ENCODE results near the genes GDNF and RICTOR.

- PRO-cap, 2 experiments, result no peak in any of the 2 experiments
Observed at GRCh38 chr5:36611481-36612112, 5.2 kb downstream of the SLC1A3 start.

GRCh38 chr5:36618985-36619143, 12.5 kb downstream of the SLC1A3 start:
- PRO-cap, 2 experiments, result no peak in any of the 2 experiments

DNA sequence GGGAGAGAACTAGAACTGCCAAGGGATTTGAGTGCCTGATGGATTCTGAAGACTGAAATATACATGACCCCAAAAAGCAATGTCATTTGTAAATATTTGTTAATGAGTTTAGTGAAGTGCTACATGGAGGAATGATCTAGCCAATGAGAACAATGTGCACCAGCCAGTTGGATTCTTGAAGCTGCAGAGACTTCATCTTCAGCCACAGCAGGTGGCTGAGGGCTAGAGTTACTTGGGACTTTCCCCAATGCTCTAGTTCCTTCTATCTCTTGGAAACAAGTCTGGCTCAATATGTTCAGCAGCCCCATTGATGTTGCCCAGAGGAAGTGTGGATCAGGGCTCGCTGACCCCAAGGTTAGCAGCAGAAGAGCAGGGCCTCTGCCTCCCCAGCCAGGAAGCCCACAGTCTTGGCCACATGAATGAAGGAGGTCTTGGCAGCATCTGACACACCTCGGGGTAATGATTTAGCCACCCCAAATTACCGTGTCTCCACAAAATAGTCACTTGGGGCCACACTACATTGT, 117.5 kb downstream of the SLC1A3 start:
- PRO-cap, 2 experiments, result no peak in any of the 2 experiments

DNA sequence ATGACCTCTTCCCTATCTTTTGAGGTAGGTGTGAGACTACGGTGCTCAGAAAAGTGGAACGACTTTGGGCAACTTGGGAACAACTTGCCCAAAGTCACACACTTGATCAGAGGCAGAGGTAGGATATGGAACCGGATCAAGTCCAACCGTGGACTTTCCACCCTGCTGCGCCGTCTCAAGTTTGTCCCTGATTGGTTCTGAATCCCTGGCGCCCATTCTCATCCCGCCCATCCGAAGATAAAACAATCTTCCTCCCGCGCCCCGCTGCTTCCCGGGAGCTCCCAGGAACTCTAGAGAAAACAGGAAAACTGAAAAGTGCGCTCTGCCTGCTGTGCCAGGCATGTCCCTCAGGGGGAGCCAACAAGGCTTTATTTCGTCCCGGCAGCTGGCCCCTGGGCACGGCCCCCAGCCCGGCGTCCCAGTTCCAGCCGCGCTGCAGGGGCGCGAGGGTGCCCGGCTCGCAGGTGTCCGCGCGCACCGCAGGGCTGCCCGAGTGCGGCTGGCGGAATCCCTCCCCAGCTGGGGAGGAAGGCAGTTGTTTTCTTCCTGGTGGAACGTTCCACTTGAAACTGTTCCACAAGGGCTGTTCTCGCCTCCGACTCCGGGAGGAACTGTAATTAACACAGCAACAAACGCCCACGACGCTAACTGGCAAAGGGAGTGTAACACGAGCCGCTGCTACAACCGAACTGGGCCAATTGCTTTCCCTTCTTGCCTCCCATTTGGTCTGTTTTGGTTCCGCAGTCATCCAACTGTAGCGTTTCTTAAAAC, 132.0 kb upstream of the NIPBL start:
- PRO-cap, 2 experiments, result peak in 2 of 2 experiments; most common plus-strand start position 421 of the sequence (in 1); most common minus-strand start position 169 of the sequence (in 1)

DNA sequence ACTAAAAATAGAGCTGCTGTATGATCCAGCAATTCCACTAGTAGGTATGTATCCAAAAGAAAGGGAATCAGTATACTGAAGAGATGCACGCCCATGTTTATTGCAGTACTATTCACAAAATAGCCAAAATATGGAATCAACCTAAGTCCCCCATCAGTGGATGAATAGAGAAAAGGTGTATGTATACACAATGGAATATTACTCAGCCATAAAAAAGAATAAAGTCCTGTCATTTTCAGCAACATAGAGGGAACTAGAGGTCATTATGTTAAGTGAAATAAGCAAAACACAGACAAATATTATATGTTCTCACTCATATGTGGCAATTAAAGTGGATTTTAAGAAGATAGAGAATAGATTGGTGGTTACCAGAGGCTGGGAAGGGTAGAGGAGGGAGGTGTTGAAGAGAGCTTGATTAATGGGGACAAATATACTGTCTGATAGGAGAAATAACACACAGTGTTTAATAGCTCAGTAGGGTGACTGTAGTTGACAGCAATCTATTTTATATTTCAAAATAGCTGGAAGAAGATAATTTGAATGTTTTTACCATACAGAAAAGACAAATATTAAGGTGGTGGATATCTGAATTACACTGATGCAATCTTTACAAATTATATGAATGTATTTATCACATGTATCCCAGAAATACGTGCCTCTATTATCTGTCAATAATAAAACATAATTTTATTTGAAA, 88.7 kb downstream of the NIPBL start:
- PRO-cap, 2 experiments, result no peak in any of the 2 experiments

- PRO-cap, 2 experiments, result no peak in any of the 2 experiments
Observed at GRCh38 chr5:36971635-36972279, 95.2 kb downstream of the NIPBL start.

- PRO-cap, 2 experiments, result no peak in any of the 2 experiments
Observed at GRCh38 chr5:37671973-37672646, 167.7 kb downstream of the GDNF start.

DNA sequence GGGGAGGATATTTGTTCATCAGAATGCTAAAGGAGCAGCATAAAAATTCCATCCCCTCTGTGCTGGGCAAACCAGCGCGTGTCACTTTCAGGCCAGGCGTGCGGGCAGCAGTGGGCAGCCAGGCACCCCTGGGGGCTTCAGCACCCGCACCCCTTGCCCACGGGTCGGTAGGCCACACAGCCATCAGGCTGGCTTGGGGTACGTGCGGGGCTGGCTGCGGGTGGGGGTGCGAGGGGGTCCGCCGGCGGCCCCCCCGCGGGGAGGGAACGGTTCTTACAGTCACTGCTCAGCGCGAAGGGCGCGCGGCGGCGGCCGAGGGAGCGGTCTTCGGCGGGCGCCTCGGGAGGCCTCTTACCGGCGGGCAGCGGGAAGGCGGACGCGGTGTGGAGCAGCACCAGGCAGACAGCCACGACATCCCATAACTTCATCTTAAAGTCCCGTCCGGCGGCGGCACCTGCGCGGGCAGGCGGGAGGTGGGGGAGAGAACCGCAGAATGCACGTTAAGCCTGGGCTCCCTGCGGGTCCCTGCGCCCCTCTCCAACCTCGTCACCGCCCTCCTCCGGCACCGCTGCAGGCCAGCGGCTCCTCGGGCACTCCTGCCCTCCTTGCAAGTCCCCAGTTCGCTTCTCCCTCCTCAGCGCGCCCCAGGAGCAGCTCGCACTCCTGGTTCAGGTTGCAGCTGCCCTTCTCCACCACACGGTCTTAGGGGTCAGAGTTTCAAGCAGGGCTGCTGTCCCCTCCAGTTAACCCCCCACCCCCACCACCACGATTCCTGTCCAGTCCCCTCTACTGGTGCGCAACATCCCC, 5.3 kb downstream of the GDNF start:
- PRO-cap, 2 experiments, result no peak in any of the 2 experiments

GRCh38 chr5:37839653-37840960, at the start of gene GDNF:
GDNF (minus strand) TSS chr5:37840041.
- PRO-cap, 2 experiments, result no peak in any of the 2 experiments

- PRO-cap, 2 experiments, result no peak in any of the 2 experiments
Observed at GRCh38 chr5:38162536-38163024, 95.8 kb upstream of the EGFLAM start.

- PRO-cap, 2 experiments, result no peak in any of the 2 experiments
Observed at GRCh38 chr5:38364873-38365415, 106.6 kb downstream of the EGFLAM start.

DNA sequence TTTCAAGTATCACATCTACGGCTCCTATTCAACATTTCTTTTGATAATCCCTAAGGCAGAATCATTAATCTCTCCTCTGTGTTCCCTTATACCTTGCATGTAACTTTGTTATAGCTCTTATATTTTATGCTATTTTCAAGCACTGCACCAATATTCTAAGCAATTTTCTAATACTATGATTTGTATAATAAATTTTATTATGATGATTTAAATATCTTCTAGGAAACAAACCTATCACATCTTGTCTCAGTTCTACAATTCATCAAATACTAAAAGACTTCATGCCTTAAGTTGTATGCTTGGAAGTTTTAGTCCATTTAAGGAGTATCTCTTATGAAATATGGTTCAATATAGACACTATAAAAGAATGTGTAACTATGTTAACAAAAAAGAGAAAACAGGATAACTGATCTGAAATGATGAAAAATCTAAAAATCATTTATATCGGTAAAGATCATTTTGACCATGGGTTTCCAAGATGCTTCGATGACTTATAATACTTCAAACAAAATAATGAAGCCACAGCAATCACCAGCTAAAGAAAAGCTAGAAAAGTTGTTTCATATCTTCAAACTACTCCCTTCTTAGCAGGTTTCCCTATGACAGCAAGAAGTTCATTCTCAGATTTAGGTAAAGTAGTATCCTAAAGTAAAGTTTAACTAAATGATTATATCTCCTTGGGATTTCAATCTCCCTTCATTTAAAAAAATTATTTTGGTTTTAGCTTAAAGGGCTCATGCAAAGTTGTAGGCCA, 110.9 kb downstream of the OSMR start:
- PRO-cap, 2 experiments, result no peak in any of the 2 experiments

- PRO-cap, 2 experiments, result no peak in any of the 2 experiments
Observed at GRCh38 chr5:38988262-38988930, 85.8 kb downstream of the RICTOR start.

DNA sequence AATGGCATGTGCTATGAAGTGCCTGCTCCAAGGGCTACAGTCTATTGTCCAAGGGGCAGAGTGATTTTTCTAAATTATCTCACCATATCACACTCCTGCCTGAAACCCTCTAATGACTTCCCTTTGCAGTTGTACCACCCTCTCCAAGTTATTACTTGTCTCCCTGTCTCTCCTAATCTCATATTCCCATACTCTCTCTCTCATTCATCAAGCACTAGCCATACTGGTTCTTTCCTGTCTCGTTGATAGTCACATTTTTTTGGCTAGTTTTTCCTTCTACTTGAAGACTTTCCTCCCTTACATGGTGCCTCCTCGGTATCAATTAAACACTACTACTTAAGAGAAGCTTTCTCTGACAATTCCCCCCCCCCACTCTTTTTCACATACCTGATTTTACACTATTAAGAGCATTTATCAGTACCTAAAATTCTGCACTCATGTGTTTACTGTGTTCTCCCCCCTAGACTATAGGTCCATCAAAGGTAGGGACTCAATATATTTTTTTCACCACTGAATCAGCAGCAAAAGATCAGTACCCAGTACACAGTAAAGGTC, 19.1 kb downstream of the RICTOR start:
- PRO-cap, 2 experiments, result no peak in any of the 2 experiments

DNA sequence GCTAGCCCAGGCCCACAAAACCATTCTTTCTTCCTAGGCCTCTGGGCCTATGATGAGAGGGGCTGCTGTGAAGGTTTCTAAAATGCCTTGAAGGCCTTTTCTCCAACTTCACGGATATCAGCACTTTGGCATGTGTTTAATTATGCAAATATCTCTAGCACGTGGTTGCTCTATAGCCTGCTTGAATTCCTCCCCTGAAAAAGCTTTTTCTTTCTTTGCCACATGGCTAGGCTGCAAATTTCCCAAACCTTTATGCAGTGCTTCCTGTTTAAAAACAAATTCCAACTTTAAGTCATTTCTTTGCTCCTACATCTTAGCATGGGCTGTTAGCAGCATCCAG, 7.9 kb downstream of the RICTOR start:
- PRO-cap, 2 experiments, result no peak in any of the 2 experiments

DNA sequence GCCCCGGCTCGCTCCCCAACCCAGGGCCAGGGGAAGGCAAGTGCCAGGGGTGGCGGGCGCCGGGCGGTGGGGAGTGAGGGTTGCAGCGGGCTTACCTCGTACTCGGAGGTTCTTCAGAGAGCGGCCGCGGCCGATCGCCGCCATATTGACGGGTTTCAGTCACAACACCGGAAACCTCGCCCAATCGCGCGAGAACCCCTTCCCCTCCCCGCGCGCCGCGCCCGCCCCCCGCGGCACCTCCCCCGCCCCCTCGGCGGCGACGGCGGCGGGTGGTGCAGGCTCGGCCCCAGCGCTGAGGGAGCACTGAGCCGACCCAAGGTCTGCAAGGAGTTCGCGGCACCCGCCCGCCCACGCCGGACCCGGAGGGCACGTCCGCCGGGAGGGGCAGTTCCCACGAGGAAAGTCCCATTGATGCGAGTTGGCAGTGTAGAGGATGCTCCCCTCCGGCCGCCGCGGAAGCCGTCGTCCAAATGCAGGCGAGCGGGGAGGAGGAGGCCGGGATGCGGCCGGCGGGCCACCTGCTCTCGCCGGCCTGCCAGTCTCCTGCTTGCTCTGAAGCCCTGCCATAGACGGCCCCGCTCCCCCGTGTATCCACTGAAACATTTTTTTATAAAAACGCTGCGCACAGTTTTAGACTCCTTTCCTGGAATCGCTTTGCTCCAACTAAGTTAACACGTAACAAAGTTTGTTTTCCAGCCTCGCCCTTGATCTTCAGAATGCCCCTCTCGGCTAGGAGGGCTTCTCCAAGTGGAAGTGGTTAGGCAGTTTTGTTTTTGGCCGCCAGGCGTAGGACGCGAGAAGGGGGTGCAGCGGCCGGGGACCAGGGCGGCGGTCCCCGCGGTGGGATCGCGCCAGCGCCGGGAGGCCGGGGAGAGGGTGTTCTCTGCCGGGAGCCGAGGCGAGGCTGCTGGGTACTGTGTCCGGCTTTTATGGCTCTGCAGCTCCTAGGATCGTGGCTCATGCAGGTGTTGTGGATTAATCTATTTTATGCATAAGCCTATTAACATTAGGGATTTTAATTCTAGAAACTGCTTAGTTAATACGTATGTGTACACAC, at the start of gene RICTOR:
RICTOR (minus strand) TSS at position 166 of the 1,057 bp plus-strand sequence.
- PRO-cap, 2 experiments, result peak in 2 of 2 experiments; most common plus-strand start position 325 of the sequence (in 2); most common minus-strand start position 147 of the sequence (in 2)

DNA sequence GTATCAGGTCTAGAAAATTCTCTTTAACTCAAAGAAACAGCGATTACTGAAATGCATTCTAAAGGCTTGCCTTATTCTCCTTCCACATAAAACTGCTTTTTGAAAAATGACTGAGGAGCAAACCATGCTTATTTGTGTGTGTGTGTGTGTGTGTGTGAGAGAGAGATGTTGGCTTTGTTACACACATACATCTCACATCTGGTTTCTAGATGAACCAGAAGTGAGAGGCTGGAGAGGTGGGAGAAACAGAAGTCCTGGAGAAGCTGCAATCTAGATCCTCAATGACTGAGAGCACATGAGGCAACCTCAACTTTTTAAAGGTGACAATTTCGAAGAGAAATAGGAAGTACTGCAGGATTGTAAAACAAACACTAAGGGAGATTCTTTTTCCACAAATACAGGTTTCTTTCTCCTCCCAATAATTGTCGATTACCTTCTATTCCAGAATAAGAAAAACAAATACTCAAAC, 28.7 kb downstream of the FYB1 start:
- PRO-cap, 2 experiments, result no peak in any of the 2 experiments

DNA sequence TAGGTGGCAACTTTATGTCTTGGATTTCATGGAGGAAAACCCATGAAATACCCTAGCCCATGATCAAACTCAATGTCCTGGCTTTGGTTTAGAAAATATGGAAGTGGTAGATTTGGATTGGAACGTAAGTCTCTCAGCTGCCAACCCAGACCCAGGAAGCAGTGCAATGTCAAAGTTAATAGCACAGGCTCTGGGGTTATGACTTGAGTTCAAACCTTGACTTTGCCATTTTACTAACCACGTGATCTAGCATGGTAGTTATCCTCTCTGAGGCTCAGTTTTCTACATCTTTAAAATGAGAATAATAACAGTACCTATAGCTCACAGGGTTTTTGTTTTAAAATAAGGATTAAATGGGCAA, 13.8 kb downstream of the FYB1 start:
- PRO-cap, 2 experiments, result no peak in any of the 2 experiments

- PRO-cap, 2 experiments, result no peak in any of the 2 experiments
Observed at GRCh38 chr5:39215153-39215761, 4.1 kb downstream of the FYB1 start.

GRCh38 chr5:39217718-39218173, 1.6 kb downstream of the FYB1 start:
- PRO-cap, 2 experiments, result no peak in any of the 2 experiments